PC-3 (cell line): ENCODE measurements around a stretch of chr1.

DNA sequence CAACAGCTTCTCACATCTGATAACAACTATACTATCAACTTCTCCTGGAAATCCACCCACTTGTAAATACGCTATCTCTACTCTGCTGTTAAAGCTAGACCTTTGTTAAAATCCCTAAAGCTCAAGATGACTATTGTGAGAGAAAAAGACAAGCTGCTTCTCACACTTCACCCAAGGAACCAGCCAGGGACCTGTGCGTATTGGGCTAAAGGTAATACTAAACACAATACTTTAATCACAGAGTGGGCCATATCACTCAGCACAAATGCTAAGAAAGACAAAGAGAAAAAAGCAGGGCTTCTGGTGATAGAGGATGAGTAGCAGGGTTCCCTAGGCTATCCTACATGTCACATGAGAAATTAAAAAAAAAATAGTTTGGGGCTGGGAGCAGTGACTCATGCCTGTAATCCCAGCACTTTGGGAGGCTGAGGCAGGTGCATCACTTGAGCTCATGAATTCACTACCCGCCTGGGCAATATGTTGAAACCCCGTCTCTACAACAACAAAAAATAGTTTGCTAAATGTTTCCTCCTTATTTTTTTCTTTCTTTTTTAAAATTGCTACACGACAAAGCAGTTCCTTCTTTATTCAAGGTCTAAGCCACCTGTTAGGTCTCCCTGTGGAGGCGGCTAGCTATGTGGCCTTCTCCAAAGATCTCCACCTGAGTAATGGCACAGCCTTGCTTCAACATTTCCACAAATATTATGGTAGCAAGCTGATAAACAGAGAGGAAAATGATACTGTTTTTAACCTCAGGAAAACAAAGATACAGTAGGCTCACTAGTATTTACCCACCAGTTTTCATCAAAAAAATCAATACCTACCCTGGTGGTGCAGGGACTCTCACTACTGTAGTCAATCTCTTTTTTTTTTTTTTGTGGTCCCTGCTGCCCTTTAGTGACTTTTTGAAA lies 1.5 kb downstream of the ENSA start:
- RAMPAGE, long total RNA, result no peak

DNA sequence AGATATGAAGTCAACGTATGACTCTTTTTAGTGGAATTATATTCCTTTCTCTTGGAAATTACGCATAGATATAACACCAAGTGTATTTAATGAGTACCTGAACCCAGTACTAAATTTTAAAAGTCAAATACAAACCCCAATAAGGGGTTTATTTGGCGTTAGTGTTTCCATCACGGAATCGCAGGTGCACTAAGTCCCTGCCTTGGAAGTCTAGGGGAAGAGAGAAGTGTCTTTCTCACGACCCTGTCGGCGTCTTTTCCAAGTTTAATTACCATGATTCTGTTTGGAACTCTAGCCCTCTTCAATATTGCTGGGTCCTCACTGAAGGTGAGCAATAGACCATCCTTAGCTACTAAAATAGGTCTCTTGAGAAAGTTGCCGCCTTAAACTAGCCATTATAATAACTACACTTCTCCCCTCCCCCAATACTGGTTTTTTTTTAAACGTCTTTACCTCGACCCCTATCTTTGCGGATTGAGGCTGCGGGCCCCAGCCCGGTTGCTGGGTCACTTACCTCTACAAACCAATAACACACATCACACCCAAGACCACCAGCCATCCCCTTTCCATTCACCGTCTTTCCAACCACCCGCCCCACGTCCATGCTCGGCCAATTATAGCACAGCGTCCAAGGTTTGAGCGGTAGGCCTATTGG lies 738 bp downstream of the ENSA start:
- RAMPAGE, long total RNA, result no peak

DNA sequence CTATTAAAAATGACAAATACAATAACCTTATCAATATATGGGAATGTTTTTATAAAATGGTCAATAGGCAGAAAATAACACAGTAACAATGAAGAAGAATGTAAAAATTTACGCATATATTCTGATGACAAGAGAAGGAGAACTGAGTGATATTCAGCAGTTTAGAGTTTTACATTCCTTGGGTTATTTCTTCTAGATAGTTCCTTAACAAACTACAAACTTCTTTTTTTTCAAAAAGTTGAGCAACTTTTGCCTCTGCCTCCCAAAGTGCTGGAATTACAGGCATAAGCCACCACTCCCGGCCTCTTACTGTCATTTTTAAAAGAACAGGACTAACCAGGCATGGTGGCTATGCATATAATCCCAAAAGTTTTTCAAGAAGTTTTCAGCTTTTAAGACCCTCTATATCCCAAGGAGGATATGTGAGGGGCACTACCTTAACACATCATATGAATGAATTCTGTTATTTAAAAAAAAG lies 32.9 kb downstream of the ARNT start:
- RAMPAGE, long total RNA, result no peak

DNA sequence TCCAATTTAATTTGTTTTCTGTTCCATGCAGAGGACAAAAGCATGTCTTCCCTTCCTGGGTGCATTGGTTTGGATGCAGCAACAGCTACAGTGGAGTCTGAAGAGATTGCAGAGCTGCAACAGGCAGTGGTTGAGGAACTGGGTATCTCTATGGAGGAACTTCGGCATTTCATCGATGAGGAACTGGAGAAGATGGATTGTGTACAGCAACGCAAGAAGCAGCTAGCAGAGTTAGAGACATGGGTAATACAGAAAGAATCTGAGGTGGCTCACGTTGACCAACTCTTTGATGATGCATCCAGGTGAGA lies 1.5 kb downstream of the SETDB1 start:
- RAMPAGE, long total RNA, result no peak

DNA sequence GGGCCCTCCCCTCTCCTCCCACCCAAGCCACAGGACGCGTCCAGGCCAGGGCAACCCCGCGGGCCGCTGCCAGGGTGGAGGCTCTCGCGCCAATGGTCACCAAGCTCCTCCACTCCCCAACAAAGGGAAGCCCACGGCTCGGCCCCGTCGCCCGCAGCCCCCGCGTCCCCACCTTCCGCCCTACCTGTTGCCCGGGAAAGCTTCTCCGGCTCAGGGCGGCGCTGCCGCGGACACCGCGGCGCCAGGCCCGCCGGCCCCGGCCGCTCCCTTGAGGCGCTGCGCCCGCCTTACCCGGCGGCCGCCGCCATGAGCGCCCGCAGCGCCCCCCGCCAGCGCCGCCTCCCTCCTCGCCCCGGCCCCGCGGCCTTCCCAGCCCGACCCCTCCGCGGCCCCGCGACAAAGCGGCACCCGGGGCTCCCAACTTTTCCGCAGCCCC lies 483 bp downstream of the CERS2 start:
- RAMPAGE, long total RNA, result no peak

DNA sequence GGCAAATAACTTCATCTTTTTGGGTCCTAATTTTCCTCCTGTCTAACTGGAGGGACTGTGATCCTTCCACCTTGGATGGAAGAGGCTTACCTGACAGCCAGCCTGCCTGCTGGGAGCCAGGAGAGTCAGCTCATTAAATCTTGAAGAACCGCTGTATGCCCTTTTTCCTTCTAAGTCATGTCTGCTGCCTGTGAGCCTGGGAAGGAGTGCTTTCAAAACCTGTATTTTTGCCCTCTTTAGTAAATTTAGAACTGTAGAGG lies 320 bp upstream of the C1orf56 start:
- RAMPAGE, long total RNA, result no peak

DNA sequence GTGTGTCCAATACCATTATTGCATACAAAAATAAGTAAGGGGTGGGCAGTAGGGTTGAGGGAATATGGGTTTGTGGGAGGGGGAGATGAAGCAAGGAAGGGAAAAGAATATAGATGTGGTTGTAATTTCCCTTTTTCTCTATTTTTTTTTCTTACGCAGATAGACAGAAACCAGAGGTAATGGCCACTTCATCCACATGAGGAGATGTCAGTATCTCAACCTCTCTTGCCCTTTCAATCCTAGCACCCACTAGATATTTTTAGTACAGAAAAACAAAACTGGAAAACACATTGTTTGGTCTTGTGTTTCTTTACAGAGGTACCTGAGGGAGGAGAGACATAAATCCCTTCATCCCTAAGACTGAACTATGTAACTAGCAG lies 2.7 kb downstream of the C1orf56 start:
- RAMPAGE, long total RNA, result no peak

- RAMPAGE, long total RNA, result no peak
Observed at GRCh38 chr1:151054798-151055935, 4.3 kb downstream of the CDC42SE1 start.

GRCh38 chr1:151133337-151133902 lies 13.0 kb downstream of the SEMA6C start:
- RAMPAGE, long total RNA, result no peak

DNA sequence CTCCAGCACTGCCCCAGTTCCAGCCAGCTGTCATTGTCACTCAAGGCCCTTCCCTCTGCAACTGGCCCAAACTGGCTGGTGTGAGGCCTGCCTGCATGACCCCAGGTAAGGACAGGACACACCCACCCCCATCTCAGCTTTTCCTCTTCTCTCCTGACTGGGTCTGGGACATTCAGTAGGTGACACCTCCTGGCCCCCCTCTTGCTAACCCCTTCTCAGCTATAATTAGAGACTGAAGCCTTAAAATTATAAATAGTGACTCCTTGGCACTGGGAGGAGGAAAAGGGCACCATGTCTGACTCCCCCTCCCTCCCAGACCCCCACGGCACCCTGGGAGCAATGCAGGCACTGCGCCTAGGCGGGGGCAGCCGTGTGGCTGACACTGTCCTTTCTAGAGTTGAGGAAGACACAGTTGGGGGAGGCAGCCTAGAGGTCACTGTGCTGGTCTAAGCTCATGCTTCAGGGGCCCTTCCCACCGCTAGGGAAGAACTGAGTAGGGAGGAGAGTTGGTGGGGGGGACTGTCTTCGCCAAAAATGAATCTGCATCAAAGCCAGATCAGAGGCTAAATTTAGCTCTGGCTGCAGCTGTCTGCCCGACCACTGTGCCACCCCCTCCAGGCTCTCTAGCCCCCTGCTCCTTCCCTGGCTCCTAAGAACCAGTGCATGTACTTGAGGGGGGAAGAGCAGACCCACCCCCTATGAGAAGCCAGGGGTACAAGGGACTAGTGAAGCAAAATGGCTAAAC lies 3.5 kb downstream of the SEMA6C start:
- RAMPAGE, long total RNA, result no peak

GRCh38 chr1:151168929-151169147 lies 2.9 kb downstream of the SCNM1 start:
- RAMPAGE, long total RNA, result no peak

- RAMPAGE, long total RNA, result no peak
Observed at GRCh38 chr1:151283062-151283215, 840 bp downstream of the ZNF687 start.

DNA sequence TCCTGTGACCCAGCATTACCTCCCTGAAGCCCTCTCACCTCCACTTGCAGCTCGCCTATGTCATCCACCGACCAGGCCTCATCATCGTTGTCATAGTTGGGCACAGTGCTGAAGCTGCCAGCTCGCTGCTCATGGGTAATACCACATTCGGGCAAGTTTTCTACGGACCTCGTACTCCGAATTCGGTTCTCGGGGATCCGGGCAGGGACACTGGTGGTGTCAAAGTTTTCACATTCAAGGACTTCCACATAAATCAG lies 21.2 kb downstream of the PI4KB start:
- RAMPAGE, long total RNA, result no peak

- RAMPAGE, long total RNA, result no peak
Observed at GRCh38 chr1:151412133-151413103, 13.0 kb downstream of the PSMB4 start.

DNA sequence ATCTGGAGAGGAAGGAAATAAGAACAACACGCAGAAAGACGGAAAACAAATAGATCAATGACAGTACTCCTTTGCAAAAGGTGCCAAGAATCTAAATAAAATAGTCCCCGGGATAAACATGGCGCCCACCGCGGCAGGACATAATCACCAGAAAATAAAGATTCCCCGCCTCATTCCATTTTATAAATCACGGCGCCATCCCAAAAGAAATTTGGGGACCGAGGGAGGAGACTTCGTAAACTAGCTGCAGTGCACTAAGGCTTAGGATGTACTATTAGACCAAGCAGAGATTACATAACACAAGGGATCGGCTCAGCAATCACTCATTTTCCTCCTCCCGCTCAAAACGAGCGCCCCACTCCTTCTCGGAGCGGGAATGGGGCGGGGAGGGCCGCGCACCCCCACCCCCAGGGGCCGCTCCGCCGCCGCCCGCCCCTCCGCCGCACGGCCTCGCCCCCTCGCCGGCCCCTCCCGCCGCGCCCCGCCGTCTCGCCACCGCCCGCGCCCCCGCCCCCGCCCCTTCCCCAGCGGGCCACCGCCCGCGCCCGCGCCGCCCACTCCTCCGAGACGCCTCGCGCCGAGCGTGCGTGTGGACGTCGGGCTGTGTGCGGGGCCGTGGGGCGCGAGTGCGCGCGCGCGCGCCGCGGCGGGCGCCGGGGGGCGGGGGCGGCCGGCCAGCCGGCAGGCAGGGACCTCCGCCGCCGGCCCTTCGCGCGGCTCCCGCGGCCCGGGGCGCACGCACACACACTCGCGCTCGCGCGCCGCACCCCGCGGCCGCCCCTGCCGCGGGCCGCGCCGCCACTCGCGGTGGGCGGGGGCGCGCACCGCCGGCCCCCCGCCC lies 891 bp downstream of the POGZ start:
- RAMPAGE, long total RNA, result no peak

GRCh38 chr1:151529805-151530212 lies 10.3 kb upstream of the TUFT1 start:
- RAMPAGE, long total RNA, result no peak

DNA sequence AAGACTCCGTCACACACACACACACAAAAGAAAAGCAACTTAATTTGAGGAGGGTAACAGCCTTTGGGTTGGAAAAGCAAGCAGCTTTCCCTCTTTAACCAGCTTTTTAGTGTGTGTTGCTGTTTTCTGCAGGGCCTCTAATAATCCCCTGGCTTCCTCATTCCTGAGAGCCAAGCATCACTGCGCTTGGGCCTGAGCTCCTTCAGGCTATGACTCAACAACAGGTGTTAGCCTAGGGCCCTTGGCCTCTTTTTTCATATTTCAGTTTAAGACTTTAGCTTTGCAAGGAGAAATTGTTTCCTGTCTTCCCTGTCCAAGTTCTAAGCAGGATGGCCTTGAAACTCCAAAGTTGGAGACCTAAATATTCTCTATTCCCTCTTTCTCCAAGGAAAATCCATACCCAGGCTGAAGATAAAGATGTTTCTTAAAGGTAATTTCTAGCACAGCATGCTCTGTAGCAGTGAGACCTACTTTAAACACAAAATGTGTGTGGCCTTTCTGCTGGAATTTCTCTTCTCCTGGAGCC lies 26.2 kb upstream of the SNX27 start:
- RAMPAGE, long total RNA, result no peak

GRCh38 chr1:151619515-151620059 lies 7.7 kb downstream of the SNX27 start:
- RAMPAGE, long total RNA, result no peak

GRCh38 chr1:151638737-151639140 lies 26.9 kb downstream of the SNX27 start:
- RAMPAGE, long total RNA, result no peak

- RAMPAGE, long total RNA, result no peak
Observed at GRCh38 chr1:151728020-151729065, 7.0 kb downstream of the RIIAD1 start.